Metanephros (tissue), 2 donors: Measurements from ENCODE around the genes PXMP2 and ZNF10.

DNA sequence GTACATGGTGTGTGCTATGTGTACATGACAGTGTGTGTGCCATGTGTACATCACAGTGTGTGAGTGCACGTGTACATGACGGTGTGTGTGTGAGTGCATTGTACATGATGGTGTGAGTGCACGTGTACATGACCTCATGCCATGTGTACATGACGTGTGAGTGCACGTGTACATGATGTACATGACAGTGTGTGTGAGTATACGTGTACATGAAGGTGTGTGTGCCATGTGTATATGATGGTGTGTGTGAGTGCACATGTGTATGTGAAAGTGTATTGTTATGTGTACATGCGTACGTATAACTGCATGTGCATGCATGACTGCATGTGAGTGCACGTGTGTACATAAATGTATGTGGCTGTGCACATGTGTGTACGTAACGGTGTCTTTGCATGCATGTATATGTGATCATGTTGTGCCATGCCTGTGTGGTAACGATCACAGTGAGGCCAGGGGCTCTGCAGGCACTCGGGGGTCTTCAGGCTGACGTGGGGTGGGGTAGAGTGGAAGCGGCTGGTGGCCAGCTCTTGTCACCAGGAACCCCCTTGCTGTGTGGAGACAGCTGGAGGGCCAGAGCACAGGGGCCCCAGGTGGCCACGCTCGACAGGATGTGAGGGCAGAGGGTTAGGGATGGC lies 46.7 kb downstream of the FBRSL1 start:
- RAMPAGE, long total RNA = no peak

GRCh38 chr12:132560898-132561714 lies 49.3 kb downstream of the LRCOL1 start:
- RAMPAGE, long total RNA = no peak

- RAMPAGE, long total RNA = no peak
These were observed 26.0 kb downstream of the LRCOL1 start for GRCh38 chr12:132584259-132584813.

DNA sequence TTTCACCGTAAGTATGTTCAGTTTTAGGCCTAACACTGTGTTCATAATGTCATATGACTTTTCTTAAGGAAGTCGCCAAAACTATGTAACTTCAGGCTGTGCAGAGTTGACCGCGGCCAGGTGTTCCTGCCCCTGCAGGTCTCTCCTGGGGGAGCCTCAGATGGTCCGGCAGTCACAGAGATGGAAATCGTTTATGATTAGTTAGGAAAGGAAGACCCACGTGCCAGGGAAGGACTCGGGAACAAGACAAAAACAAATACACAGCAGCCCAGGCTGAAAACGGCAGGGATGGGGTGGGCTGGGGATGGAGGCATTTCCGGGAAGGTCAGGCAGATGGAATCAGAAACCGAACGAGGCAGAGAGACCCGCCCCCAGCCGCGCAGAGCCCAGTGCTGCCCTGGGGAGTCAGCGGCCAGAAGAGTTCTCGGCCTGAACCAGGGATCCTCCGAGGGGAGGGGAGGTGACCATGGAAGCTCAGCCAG lies 8.0 kb downstream of the LRCOL1 start:
- RAMPAGE, long total RNA = no peak

- RAMPAGE, long total RNA = no peak
These were observed 5.4 kb downstream of the LRCOL1 start for GRCh38 chr12:132604915-132605501.

GRCh38 chr12:132687230-132688312 lies at the start of gene PXMP2:
Gene PXMP2 (plus strand): TSS chr12:132687587.
- RAMPAGE, long total RNA = start-site peak on the minus strand at chr12:132687327-132687385, 445 and 85 reads in 2 replicates

- RAMPAGE, long total RNA = no peak
These were observed 8.1 kb downstream of the PXMP2 start for GRCh38 chr12:132695202-132696150.

DNA sequence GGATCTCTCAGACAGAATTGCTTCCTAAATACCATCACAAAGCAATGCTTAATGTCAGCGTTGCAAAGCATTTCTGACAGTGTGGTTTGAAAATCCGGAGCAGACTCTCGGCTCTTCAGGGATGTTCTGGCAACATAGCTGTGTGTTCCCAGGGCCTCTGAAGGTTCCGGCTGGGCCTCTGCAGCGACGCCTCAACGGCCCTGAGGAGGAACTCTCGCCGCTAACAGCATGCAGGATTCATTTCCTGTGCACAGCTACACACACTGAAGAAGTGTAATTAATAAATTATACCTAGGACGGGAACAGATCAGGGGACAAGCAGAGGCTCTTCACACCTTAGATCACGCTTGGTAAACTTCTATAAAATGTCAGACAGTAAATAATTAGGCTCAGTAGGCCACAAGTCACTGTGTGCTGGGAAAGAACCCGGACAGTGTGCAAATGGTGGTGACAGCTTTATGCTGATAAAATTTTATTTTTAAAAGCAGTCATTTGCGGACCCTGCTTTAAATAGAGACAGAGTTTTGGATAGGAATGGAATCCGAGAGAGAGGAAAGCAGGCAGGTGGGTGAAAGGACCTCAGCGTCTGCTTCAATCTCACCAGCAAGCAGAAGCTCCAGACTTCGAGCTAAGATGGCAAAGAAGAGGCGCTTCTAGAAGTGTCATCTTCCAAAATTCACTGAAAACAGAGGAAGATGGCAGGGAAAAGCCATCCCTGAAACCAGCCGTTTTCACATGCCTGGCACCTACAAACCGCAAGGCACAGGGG lies 21.4 kb downstream of the ANKLE2 start:
- RAMPAGE, long total RNA = no peak

GRCh38 chr12:132832746-132832947 lies 4.0 kb upstream of the GOLGA3 start:
- RAMPAGE, long total RNA = no peak

DNA sequence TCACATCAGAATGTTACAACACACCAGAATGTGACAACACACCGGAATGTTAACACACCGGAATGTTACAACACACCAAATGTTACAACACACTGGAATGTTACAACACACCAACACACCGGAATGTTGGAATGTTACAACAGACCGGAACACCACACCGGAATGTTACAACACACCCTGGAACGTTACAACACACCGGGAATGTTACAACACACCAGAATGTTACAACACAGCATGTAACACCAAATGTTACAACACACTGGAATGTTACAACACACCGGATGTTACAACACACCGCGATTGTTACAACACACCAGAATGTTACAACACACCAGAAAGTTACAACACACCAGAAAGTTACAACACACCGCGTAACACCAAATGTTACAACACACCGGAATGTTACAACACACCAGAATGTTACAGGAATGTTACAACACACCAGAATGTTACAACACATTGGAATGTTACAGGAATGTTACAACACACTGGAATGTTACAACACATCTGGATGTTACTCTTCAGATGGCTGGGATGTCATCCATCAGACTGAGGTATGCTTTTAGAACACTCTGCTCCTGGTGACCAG lies 21.1 kb downstream of the CHFR start:
- RAMPAGE, long total RNA = no peak

GRCh38 chr12:132907952-132908649 lies 20.7 kb upstream of the CHFR start:
- RAMPAGE, long total RNA = no peak

GRCh38 chr12:133057974-133059207 lies 21.1 kb downstream of the ZNF84 start:
- RAMPAGE, long total RNA = no peak

DNA sequence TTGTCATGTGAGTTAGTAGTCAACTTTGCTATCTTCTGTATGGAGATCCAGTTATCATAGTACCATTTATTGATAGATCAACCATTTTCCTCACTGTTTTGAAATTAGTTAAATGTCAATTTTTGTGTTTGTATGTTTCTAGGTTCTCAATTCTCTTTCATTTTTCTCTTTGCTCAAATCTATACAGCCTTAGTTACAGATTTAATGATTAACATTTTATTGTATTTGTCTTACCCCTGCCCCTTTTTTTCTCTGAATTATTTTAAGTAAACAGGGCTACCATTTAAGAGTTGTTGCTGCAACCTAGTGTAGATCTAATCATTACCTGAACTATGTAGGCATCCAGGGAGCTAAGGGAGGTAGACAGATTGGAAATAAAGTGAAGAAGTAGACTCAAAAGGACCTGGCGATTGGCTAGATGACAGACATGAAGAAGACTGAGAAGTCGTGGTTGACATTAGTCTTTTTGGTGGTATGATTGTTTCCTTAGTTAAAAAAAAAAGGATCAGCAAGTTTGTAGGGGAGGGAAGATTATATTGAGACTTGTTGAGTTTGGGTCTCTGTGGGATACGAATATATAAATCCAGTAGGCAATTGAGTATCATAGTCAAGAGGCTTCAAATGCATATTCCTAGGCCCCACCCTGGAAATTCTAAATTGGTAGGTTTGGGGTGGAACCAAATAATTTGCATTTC lies 6.2 kb downstream of the ZNF140 start:
- RAMPAGE, long total RNA = no peak

DNA sequence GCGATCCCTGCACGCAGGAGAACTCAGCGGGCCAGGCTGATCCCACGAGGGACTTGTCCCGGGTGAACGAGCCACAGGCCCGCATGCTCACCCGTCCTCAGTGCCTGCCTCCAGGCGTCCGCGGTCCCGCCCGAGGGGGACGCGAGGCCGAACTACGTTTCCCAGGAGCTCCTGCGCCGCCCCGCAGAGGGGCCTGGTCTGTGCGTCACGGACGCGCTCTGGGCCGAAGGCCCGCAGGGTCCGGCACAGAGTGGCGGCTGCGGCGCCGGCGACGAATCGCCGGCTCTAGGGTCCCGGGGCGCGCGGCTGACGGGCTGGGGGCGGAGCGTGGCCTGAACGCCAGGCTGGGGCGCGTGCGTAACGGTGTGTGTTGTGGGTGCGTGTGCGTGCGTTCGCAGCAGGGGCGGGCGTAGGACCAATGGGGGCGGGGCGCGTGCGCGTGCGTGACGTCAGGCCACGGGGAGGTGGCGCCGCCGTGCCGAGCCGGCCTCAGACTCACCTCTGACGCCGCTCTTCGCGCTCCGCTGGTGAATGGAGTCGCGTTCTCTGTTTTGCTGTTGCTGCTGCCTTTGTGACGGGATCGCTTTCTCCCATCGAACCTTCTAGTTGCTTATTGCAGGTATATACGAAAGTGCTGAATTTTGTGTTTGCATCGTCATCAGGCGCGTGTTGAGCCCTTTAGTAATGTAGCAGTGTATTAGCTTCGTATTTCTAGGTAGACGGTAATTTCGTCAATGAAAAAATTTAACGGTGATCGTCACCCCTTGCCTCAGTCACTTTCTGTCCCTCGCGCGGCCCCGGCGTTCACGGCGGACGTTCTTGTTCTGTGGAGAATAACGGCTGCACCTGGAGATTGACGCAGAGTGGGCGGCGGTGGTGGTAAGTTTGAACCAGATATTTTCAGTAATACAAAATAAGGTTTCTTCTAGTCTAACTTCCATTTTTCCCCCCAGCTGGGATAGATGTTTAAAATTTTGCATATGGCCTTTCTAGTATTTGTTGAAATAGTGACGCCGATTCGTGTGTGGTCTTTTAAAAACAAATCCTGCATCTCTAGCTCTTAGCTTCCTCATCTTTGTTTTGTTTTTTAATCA lies at the start of gene ZNF10:
Gene ZNF10 (plus strand): TSS at position 492 of the 1,094 bp plus-strand sequence.
- RAMPAGE, long total RNA = no peak